A375 (cell line): ENCODE measurements around a stretch of chr21.

- RAMPAGE, long total RNA: no peak
These were observed 49.1 kb downstream of the S100B start for GRCh38 chr21:46555782-46556211.